ENCODE measurements around a stretch of chr2.

DNA sequence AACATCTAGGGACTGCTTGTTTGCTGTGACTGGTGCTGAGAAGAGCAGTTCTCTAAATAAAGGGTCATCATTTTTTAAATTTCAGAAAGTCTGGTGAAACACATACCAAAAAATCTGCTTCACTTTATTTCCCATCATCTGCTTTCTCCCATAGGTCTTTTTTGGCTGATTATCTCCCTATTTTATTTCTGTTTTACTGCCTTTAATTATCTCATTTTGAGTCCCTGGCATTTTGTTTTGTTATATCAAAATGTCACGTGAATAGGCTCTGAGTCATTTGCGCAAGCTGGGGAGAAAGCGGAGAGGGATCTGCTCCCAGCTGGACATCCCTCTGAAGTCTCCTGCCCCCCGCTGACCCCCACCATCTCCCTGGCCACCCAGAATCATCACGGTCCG is 7.0 kb upstream of the GNLY start:
- PRO-cap, result no peak
- CAGE, long polyA plus RNA, result no peak

DNA sequence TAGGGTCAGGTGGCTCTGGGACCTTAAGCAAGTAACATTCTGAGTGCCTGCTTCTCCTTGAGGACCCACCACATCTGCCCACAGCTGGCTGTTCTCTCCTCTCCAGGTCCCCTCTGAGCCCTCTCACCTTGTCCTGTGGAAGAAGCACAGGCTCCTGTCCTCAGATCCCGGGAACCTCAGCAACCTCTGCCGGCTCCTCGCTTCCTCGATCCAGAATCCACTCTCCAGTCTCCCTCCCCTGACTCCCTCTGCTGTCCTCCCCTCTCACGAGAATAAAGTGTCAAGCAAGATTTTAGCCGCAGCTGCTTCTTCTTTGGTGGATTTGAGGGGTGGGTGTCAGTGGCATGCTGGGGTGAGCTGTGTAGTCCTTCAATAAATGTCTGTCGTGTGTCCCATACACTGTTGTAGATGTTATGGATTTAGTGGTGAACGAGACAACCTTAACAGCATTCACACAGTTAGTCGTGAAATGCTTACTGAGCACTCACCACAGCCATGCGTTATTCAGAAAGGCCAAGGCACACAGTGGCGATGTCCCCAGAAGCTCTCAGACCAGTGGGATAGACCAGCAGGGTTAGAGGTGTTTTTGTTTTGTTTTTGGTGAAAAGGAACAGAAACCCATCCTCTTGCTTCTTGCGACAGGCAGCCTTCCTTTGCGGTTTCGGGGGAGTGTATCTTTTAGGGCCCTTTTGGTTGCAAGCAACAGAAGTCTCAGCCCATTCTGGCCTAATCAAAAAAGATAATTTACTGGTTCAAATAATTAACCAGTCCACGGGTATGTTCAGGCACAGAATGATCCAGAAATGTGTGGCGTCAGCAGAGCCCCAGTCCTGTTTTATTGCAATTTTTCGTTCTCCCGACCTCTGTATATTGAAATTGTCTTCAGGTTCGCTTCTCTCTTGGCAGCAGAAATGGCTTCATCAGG is 4.6 kb downstream of the GNLY start:
- PRO-cap, result no peak
- CAGE, long polyA plus RNA, result no peak

GRCh38 chr2:85709742-85710147 is 15.6 kb downstream of the GNLY start:
- PRO-cap, result no peak
- CAGE, long polyA plus RNA, result no peak

- PRO-cap, result no peak
- CAGE, long polyA plus RNA, result no peak
Observed at GRCh38 chr2:85722491-85722928, 28.4 kb downstream of the GNLY start.

- PRO-cap, result unidirectional peak, minus-strand start at chr2:85728334
- CAGE, long polyA plus RNA, result no peak
Observed at GRCh38 chr2:85727814-85728849, 25.7 kb upstream of the ATOH8 start.

DNA sequence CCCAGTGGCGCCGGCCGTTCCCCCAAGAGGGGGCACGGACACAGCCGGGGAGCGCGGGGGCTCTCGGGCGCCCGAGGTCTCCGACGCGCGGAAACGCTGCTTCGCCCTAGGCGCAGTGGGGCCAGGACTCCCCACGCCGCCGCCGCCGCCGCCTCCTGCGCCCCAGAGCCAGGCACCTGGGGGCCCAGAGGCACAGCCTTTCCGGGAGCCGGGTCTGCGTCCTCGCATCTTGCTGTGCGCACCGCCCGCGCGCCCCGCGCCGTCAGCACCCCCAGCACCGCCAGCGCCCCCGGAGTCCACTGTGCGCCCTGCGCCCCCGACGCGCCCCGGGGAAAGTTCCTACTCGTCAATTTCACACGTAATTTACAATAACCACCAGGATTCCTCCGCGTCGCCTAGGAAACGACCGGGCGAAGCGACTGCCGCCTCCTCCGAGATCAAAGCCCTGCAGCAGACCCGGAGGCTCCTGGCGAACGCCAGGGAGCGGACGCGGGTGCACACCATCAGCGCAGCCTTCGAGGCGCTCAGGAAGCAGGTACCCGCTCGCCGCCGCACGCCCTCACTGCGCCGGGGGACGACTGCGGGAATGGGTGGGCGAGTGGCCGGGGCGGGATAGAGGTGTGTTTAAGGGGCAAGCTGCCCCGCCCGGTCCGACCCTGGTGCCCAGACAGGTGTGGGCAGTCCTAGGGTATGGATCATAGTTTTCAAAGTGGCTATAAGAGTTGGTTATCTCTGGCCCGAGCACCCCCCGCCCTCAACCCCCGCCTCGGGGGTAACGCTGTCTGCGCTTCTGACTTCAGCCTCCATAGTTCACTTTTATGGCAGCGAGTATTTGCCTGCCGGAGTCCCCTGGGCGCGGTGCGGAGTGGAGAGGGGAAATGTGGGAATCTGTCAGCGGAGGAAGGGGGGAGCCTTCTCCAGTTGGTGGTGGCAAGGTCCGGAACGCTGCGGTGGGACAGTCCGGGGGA is 916 bp downstream of the ATOH8 start:
- PRO-cap, result bidirectional peak, plus-strand start at position 467 of the sequence, minus-strand start at position 434 of the sequence
- CAGE, long polyA plus RNA, result no peak

DNA sequence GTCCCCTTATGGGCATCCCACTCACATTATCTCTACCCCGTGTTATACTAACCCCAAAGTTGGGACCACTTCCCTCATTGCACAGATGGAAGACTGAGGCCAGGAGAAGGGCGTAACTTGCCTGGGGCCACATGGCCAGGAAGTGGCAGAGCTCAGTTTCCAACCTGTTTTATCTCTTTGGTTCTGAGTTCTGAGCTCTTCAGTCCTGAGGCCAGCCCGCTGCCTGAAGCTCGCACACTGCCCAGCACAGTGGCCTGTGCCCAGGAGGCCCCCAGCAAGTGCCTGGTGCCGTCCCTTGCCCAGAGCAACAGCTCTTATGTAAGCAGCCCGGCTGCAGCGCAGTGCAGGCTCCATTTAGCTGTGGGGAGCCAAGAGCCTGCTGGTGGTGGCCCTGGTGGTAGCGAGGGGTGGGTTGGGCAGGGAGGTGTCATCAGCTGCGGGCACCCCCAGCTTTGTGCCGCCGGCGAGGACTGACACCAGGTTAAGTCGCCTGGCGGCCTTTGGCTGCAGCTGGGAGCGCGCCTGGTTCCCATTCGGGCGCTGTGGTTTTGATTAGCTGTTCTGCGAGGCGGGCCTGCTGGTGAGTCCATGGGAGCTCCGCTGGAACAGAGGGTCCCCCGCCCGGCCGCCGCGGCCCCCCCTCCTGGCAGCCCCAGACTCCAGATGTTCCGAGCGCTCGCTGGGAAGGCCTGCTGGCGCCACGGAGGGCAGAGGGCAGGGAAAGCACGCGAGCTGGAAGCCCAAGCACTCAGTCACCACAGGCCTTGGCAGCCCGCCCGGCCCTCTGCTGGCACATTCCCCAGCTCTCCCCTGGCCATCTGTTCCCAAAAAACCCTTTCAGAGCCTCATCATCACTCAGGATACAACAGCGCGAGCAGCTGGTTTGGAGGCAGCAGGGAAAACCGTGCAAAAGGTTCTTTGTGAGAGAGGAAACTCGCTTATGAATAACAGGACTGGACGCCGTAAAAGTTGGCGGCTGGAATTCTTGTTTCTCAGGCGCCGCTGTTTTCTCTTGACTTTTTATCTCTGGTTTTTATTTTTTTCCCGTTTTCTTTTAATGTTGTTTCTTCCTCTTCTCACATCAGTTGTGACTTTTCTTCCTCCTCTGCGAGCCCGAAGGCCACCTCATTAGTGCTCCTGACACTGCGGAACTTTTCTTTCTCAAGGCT is 18.4 kb downstream of the ATOH8 start:
- PRO-cap, result no peak
- CAGE, long polyA plus RNA, result no peak

DNA sequence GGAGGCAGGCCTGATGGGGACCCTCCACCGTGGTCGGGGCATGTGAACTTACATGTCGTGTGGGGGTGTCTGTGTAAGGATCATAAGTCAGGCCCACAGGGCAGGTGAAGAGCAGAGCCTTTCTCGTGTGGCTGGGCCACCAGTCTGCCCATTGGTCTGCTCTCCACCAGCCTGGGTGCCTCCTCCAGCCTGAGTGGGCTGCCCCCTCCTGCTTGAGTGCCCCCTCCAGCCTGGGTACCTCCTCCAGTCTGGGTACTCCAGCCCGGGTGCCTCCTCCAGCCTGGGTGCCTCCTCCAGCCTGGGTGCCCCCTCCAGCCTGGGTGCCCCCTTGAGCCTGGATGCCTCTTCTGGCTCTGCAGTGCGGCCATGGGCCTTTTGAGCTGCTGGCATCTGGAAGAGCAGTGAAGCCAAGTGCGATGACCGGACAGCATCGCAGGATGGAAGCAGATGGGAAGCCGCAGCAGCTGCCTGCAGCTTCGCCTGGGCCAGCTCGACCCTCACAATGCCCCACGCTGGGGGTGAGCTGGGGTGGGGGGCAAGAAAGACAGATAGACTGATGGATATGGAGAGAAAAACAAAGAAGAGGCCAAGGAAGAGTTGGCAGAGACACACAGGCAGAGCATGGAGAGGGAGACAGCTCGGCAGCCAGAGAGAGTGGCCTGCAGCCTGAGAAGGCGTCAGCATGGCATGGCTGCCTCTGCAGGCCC is 25.1 kb downstream of the ATOH8 start:
- PRO-cap, result no peak
- CAGE, long polyA plus RNA, result no peak

- PRO-cap, result no peak
- CAGE, long polyA plus RNA, result no peak
Observed at GRCh38 chr2:85786644-85787704, 33.2 kb downstream of the ATOH8 start.

DNA sequence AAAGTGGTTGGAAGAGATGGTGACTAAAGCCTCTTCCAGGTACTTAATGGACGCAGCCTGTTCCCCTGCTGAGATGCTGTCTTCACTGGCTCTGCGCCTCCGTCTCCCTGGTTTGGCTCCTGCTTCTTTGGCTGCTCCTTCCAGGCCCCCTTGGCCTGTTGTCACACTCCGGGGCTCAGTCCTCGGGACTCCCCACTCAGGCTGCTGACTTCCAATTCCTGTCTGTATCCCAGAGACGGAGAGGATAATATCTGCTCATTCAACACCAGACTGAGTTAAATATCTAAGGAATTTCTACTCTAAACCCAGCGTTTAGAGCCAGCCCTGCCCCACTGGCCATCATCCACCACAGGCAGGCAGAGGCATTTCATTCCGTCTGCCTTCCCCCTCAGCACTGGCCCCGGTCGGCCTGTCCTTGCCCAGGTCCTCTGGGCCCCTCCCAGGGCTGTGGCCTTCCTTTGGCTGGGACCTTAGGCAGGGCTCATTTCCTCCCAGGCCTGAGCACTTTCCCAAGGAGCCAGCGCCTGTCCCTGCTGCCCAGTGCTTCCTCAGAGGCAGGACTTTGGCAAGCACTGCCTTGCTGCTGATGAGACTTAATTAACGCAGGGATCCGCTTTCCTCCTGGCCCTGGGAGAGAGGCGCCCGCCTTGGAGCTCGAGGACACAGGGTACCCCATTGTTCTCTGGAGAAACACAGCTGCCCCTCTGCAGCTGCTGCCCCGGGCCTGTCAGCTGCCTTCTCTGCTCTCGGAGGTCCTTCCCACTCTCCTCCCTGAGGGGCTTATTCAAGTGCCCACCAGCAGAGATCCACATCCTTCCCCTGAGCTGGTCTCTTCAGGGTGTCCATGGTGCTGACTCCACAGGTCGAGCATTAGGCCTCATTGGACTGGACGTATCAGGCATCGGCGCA is 42.7 kb downstream of the ATOH8 start:
- PRO-cap, result no peak
- CAGE, long polyA plus RNA, result no peak

DNA sequence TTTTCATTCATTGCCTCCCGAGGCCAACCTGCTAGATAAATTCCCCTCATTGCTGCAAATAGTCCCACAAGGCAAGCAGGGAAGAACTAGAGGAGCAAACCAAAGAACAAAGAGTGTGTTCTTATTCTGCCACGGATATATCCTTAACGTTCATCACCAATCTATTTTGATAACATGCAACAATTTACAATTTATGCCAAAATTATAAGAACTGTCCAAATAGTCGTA is 1.8 kb downstream of the ST3GAL5 start:
- PRO-cap, result no peak
- CAGE, long polyA plus RNA, result no peak

DNA sequence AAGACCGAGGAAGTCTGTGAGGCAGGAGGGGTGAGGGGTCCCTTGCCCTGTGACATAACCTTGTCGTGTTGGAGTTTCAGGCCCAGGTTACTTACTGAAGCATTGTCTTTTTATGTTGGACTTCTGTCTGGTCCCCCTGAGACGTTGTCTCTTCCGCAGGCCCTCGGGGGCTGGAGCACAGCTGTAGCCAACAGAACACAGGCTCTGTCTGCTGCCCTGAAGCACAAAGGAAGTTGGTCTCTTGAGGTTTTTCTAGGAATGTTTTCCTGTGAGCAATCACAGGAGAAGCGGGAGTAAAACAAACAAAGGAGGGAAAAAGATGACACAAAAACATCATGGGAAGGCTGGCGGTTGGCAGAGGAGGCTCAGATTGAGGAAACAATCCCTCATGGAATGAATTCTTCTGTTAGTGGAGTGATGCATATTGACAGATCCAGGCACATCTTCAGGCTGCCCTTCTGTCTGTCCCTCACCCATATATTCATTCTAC is 5.0 kb upstream of the ST3GAL5 start:
- PRO-cap, result no peak
- CAGE, long polyA plus RNA, result no peak

DNA sequence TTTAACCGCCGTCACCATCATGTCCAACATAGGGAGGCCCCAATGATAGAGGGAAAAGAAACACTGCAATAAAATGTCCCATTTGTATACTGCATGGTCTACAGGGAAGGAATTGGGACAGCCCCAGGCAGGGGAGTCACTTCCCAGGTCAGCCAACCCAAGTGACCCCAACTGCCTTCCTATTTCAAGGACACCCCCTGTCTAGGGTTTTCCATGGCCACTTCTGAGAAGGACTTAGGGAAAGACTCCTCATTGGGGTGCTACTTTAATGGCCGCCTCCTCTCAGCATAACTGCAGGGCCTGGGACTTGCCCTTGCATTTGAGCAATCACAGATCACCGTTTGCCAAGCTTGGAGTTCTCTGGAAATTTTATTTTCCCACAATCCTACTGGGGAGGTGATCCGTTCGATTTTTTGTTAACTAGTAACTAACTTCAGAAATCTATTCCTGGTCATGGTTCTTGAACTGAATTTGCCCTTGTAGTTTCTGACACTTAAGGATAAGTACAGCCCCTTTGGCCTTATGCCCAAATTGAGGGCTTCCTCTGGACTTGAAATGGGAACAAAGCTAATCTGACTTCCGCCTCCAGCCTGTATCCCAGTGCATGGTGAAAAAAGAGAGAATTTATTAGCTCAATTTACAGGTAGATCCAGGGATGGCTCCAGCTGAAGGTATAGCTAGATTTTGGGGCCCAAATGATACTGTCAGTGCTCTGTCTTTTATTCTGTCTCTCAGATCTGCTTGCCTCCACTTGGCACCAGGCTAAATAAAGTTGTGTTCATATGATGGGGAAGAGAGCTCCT is 60.5 kb upstream of the ST3GAL5 start:
- PRO-cap, result no peak
- CAGE, long polyA plus RNA, result no peak

GRCh38 chr2:86039508-86039828 is 66.2 kb downstream of the POLR1A start:
- PRO-cap, result no peak
- CAGE, long polyA plus RNA, result no peak

- PRO-cap, result bidirectional peak, plus-strand start at chr2:86106691, minus-strand start at chr2:86106635
- CAGE, long polyA plus RNA, result no peak
Observed at GRCh38 chr2:86106466-86106868, 432 bp downstream of the PTCD3 start.

- PRO-cap, result bidirectional peak, plus-strand start at chr2:86238681, minus-strand start at chr2:86238431
- CAGE, long polyA plus RNA, result no peak
Observed at GRCh38 chr2:86238251-86238812, 39.1 kb downstream of the MRPL35 start.

GRCh38 chr2:86280075-86280455 is 57.4 kb downstream of the REEP1 start:
- PRO-cap, result no peak
- CAGE, long polyA plus RNA, result no peak

- PRO-cap, result no peak
- CAGE, long polyA plus RNA, result no peak
Observed at GRCh38 chr2:86458320-86459092, 17.3 kb downstream of the KDM3A start.

DNA sequence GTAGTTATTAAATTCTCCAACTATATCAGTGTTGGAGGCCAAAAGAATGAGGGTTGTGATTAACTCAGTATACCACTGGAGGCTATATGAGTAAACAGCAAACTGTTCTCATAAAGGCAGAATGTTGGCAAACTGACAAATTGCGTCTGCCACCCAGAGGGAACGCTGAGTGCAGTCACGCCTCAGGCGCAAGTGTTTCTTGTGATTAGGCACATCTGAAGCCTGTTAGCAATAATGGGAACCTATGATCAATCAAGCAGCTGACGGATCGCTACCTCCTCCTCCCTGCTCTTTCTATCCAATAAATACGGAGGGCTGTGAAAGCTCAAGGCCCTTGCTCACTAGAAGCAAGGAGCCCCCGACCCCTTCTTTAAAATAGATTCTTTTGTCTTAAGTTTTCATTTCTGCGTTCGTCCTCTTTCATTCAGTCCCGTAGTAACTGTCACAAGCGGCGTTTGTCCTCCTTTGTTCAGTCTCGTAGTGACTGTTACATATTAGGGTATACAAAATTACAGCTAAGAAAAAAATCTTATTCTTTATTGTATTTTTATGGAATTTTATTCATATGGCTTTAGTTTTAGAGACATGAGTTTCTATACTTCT is 16.3 kb upstream of the RMND5A start:
- PRO-cap, result no peak
- CAGE, long polyA plus RNA, result no peak

DNA sequence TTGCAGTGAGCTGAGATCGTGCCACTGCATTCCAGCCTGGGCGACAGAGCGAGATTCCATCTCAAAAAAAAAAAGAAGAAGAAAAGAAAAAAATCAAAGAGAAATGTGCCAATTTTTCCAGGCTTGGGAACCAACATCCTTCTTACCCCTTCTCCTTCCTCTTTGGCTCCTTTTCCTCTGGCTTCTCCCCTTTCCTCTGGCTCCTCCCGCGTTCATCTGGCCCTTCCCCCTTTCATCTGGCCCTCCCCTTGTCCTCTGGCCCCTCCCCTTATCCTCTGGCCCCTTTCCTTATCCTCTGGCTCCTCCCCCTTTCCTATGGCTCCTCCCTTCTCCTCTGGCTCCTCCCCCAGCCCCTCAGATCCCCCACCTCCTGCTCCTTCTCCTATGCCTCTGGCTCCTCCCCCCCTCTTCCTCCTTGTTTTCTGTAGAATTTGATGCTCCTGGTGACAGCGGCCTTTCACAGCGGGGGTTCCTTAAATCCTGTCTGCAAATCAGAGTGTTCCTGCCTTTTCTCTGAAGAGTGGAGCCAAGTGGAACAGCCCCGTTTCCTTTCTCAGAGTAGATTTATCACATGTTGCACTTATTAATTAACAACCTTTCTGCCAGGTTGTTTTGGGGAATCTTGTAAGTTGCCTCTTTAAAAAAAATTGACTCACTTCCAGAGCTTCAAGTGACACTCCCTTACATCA is 28.1 kb downstream of the FABP1 start:
- PRO-cap, result no peak
- CAGE, long polyA plus RNA, result no peak

Data from B cell (primary cell).